ENCODE data around the genes PRKAA1 and MROH2B.

GRCh38 chr5:38880181-38880738 is 34.4 kb downstream of the OSMR start:
- PRO-cap: no peak
- RAMPAGE, long total RNA, 4 experiments: no peak in any of the 4 experiments

DNA sequence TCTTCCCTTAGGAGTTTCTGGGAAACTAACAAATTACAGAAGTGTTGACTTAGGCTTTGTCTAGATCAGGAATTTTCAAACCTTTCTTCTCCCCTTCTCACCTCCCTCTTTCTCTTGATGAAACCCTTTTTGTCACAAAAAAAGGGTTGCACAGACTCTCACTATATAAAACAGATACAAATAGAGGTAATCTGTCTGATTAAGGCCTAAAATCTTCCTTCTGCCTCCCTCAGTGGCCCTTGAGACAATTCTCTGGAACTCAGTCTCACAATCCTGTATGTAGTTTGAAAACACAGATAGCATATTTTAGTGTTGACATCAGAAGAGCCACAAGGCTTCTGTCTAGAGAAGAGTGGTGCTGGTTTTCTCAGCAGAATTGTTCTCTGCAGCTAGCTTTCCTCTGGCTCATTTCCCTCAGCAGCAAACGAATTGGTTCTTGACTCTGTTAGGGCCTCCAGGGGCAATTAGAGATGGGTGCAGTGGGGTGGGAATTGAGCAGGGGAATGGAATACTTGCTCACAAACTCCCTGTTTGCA is 79.7 kb downstream of the OSMR start:
- PRO-cap: no peak
- RAMPAGE, long total RNA, 4 experiments: no peak in any of the 4 experiments

DNA sequence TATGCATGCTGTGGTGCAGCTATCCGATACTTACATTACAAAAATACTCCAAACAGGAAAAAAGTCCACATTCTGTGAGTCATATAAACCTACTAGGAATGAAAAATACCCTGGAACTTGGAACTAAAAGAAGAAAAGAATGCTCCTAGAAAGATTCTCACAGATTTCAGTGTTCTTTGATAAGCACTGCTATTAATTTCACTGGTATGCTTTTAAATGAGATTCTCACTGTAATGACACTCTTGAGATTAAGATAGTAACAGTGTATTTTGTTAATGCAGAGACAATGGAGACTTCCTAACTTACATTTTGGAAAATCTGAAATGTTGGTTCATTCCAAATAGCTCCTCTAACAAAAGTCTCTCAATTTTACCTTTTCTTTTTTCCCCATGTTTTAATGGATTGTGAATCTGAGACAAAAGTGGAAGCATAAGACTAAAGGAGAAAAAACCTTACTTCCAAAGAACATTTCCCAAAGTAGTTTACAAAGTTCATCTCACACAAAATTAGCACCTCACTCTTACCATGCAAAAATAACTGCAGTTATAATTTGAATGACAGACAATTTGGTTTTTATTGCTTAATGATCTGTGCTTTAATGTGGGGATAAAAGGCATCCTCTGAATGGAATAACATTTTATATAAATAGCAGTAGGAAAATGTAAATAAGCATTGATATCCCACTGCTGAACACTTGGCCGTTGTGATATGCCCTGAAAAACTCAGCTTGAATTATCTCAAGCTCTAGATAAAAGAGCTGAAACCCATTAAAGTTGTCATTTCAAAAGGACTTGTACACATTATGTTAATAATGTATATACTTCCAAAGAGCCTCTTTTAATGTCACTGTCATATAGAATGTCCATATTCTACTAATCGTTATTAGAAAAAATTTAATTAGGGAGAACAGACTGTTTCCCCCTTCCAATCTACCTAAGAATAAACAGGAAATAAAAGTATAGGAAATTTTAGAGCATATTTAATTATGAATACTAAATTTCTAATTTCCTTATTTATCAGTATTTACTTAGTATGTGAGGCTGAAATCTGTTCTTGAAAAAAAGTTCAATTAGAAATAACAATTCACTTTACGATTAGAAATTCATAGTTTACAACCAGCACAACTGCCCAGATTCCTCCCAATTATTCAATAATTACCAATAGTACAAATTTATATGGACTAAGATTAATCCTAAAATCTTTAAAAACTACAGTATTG is 93.1 kb downstream of the OSMR start:
- PRO-cap: no peak
- RAMPAGE, long total RNA, 4 experiments: no peak in any of the 4 experiments

DNA sequence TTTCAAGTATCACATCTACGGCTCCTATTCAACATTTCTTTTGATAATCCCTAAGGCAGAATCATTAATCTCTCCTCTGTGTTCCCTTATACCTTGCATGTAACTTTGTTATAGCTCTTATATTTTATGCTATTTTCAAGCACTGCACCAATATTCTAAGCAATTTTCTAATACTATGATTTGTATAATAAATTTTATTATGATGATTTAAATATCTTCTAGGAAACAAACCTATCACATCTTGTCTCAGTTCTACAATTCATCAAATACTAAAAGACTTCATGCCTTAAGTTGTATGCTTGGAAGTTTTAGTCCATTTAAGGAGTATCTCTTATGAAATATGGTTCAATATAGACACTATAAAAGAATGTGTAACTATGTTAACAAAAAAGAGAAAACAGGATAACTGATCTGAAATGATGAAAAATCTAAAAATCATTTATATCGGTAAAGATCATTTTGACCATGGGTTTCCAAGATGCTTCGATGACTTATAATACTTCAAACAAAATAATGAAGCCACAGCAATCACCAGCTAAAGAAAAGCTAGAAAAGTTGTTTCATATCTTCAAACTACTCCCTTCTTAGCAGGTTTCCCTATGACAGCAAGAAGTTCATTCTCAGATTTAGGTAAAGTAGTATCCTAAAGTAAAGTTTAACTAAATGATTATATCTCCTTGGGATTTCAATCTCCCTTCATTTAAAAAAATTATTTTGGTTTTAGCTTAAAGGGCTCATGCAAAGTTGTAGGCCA is 110.9 kb downstream of the OSMR start:
- PRO-cap: no peak
- RAMPAGE, long total RNA, 4 experiments: no peak in any of the 4 experiments

DNA sequence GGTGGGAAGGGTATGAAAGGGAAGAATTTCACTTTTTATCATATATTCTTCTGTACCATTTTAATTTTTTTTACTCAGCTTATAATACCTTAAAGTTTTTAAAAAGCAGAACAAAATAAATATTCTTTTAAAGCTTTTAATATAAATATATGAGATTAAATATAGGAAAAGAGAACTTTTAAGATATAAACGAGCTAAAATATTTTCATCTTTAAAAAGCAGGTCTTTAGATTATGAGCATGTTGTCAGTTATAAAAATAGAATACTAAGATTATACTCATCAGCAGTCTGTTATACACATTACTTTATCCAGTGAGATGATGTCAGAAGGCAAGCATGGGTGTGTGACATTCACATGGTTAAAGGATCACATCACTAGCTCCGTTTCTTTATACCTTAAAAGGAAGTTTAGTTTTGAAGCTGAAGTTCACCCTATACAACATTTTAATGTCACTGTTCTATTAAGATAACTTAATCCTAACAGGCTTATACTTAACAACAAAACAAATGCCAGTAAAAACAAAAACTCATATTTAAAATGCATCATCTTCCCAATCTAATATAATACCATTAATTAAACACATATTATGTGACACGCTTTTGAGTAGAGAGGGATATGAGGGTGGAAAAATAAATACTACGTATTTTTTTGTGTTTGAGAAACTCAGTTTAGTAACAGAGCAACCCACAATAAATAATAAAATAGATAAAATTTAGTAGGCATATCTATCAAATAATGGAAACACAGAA is 59.6 kb downstream of the RICTOR start:
- PRO-cap: no peak
- RAMPAGE, long total RNA, 4 experiments: no peak in any of the 4 experiments

GRCh38 chr5:39068809-39069515 is 5.2 kb downstream of the RICTOR start:
- PRO-cap: no peak
- RAMPAGE, long total RNA, 4 experiments: no peak in any of the 4 experiments

DNA sequence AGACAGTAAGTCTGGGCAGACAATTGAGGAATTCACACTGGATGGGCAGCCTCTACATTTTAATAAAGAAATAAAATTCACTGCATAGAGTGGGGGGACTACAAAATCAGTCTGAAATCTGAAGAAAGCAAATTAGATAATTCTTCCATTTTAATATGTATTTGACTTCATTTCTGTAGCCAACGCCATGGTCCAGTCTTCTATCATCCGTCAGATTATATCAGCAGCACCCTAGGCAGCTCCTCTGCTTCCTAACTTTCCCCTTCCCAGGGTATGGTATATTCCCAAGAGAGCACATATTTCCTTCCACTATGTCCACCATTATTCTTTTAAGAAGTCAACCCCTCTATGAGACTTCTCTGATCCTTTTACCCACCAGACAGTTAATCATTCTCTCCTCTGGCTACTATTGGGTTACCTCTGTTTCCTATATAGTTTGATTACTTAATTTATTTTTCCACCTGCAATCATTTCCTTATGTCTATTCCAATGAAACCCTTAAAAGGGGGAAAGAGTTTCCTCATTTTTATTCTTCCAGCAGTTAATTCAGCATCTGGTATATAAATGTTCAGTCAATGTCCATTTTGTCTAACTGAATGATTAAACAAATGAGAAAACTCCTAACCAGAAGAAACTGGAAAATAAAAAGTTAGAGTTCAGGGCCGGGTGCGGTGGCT is 4.5 kb downstream of the RICTOR start:
- PRO-cap: no peak
- RAMPAGE, long total RNA, 4 experiments: no peak in any of the 4 experiments

DNA sequence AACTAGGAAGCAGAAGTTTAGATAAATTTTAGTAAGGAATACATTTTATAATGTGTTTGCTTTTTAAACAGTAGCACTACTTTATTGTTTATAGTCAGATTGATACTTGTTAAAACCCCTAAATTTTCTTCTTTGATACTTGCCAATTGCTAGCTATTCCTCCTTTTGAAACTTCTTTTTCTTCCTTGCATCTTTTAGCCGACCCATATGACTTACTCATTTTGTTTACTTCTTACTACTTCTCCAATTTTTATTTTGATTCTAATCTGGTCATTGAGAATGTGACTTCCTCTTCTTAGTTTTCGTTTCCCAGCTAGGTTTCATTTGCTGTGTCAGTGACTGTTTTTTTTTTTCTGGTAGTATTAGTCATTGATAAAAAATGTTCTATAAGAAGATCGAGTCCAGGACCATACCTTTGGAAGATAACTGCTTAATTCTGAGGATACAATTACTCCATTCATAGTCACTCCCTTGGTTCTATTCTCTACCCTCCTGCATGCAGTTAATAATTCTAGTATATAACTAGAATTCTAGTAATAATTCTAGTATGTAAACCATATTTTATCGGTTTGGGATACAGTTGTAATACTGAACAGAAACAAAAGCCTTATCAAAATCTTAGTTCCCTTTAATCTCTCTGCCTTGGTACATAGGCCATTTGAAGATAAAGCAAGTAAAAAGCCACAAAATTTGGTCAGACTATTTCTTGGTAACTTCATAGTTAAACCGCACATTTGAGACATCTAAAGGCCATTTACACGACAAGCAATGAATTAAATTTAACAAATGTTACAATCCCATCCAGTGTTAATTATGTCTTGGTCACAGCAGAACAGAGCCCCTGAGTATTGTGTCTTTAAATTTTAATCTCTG is 2.9 kb upstream of the RICTOR start:
- PRO-cap: no peak
- RAMPAGE, long total RNA, 4 experiments: no peak in any of the 4 experiments

- PRO-cap: no peak
- RAMPAGE, long total RNA, 4 experiments: no peak in any of the 4 experiments
Observed at GRCh38 chr5:39208346-39208880, 10.9 kb downstream of the FYB1 start.

- PRO-cap: no peak
- RAMPAGE, long total RNA, 4 experiments: no peak in any of the 4 experiments
Observed at GRCh38 chr5:39448521-39448950, 23.8 kb upstream of the DAB2 start.

GRCh38 chr5:39462096-39462295 is 37.2 kb upstream of the DAB2 start:
- PRO-cap: no peak
- RAMPAGE, long total RNA, 4 experiments: no peak in any of the 4 experiments

DNA sequence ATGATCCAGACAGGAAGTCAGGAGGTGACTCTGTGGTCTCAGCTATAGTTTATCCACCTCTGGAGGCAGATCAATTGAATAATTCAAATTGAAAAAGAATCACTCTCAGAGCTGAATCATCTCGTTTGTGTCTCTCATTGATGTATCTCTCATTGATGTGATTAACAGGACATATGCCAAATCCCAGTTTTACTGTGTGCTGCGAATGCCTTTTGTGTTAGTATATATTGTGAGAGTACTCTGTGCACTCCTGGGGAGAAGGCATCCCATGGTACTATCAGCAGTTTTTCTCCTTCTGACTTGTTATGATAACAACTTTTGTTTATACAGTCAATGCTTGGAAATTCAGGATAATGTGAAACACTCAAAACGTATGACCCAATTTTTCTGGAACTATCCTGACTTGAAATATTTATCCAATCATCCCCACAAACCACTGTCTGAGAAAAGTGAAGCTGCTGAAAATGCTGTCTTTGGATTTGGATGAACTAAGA is 48.5 kb upstream of the DAB2 start:
- PRO-cap: no peak
- RAMPAGE, long total RNA, 4 experiments: no peak in any of the 4 experiments

DNA sequence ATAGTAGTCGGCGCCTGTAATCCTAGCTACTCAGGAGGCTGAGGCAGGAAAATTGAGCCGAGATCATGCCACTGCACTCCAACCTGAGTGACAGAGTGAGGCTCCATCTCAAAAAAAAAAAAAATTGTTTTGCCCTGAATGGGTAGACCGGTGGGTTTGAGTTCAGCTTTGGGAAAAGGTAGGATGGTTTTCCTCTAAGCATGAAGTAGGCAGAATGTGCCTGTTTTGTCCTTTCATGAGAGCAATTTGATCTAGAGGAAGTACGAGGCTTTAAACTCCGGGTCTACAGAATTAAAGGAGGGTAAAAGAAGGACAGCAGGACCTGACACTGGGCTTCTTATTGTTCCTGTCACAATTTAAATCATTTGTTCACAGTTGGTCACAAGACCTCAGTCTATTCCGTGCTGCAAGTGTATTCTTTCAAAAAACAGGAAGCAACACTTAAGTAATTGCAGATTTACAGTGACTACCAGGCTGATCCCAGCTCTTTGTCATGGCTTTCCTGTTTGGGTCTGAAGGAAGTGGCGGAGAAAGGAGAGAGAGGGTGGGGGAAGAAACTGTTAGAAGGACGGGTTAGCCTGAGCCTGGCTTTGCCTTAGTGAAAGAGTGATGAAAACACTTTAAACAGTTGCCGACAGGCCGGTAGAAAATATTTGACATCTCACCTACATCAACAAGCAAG is 101.9 kb upstream of the DAB2 start:
- PRO-cap: no peak
- RAMPAGE, long total RNA, 4 experiments: no peak in any of the 4 experiments

DNA sequence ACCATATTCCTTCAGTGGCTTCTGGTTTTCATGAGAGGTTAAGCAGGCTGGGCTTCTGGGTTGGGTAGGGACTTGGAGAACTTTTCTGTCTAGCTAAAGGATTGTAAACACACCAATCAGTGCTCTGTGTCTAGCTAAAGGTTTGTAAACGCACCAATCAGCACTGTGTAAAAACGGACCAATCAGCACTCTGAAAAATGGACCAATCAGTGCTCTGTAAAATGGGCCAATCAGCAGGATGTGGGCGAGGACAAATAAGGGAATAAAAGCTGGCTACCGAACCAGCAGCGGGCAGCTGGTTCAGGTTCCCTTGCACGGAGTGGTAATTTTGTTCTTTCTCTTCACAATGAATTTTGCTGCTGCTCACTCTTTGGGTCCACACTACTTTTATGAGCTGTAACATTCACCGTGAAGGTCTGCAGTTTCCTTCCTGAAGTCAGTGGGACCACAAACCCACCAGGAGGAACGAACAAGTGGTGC is 620.3 kb upstream of the PTGER4 start:
- PRO-cap: no peak
- RAMPAGE, long total RNA, 4 experiments: no peak in any of the 4 experiments

DNA sequence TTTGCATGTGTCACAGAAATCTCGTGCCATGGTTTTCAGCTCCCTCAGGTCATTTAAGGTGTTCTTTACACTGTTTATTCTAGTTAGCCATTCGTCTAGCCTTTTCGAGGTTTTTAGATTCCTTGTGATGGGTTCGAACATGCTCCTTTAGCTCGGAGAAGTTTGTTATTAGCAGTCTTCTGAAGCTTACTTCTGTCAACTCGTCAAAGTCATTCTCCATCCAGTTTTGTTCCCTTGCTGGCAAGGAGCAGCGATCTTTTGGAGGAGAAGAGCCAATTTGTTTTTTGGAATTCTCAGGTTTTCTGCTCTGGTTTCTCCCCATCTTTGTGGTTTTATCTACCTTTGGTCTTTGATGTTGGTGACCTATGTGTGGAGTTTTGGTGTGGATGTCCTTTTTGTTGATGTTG is 113.5 kb upstream of the PTGER4 start:
- PRO-cap: no peak
- RAMPAGE, long total RNA, 4 experiments: no peak in any of the 4 experiments

GRCh38 chr5:40678085-40678410 is 1.7 kb upstream of the PTGER4 start:
- PRO-cap: no peak
- RAMPAGE, long total RNA, 4 experiments: no peak in any of the 4 experiments

- PRO-cap: no peak
- RAMPAGE, long total RNA, 4 experiments: no peak in any of the 4 experiments
Observed at GRCh38 chr5:40680247-40680664, 541 bp downstream of the PTGER4 start.

DNA sequence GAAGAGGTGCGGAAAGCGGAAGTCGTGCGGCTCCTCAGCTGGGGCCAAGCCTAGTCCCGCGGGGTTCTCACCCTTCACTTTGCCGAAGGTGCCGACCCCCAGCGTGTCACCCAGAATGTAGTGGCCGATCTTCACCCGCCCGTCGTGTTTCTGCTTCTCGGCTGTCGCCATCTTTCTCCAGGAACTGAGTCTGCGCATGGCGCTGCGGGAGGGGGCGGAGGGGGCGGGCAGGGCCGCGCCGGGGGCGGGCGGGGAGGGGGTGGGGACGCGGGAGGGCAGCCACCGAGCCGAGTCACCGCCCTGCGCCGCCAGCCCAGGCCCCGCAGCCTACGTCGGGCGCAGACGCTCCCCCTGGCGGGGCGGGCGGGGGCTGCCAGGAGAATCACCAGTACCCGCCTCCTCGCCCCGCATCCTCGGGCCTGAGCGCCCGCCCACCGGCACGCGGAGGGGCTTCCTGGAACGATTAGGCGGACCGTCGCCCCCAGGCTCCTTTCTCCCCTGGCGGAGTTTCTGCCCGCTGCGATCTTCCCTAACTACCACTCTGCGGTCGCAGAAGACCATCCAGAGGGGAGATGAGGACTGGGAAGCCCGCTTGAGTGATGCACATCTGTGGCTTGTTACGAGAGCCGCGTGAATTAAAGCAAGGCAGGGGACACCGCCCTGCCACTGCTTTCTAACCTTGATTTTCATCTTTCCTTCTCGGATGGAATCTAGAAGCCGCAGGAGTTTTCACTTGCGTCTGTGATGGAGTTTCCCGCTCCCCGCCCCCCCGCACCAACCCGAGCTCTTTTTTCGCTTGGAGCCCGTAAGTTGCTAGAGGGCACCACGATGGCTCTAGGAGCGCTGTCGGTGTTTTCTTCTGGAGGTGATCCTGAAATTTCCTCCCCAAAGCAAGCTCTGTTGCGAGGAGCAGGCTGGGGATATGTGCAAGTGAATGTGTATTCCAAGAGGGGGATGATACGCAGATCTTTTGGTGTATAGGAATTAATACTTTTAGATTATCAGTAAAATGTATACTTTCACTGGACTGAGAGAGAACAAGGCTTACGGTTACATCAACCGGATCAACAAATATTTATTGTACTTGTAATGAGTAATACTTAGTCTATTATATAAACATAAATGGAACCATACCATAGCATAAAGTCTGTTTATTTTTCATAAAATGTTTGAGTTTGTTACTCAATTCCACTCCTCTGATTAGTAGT is at the start of gene PRKAA1:
Gene PRKAA1, minus strand, starts transcription at position 383 of the 1,208 bp plus-strand sequence.
- PRO-cap: unidirectional peak, minus-strand start at position 186 of the sequence
- RAMPAGE, long total RNA, 4 experiments: start-site peak on the minus strand in 4 of 4 experiments, centred at positions 179 to 192 of the sequence, 225 to 544 reads per replicate

DNA sequence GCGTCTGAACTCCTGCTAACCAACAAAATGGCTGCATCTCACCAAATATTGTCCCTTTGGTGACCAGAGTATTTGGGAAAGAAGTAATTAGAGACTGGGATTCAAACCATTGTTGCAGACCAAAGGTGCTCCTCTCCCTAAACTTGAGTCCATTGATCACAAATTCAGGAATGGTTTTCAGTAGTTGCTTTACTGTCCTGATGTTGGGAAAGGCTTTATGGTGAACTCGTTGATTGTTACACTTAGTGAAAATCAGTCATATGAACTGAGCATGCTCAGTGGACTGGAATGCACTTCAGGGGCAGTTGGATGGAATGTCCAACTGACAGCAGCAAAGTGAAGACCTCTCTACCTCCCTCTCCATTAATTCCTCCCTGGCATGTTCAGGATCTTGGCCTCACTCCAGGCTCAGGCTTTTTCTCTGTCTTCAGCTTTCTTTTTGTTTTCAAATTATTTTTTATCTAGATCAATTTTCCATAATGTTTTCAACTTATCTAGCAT is at the start of gene MROH2B:
Gene MROH2B, minus strand, starts transcription at position 267 of the 501 bp plus-strand sequence.
- PRO-cap: no peak
- RAMPAGE, long total RNA, 4 experiments: no peak in any of the 4 experiments

- PRO-cap: no peak
- RAMPAGE, long total RNA, 4 experiments: no peak in any of the 4 experiments
Observed at GRCh38 chr5:41826935-41827676, 43.1 kb downstream of the OXCT1 start.

All from omental fat pad (tissue), 4 donors.